Camera-type eye (tissue), 1 donor: ENCODE data around the gene ZNF225.

GRCh38 chr19:43665885-43666412 lies 4.0 kb downstream of the PLAUR start:
- RAMPAGE, long total RNA = no peak

DNA sequence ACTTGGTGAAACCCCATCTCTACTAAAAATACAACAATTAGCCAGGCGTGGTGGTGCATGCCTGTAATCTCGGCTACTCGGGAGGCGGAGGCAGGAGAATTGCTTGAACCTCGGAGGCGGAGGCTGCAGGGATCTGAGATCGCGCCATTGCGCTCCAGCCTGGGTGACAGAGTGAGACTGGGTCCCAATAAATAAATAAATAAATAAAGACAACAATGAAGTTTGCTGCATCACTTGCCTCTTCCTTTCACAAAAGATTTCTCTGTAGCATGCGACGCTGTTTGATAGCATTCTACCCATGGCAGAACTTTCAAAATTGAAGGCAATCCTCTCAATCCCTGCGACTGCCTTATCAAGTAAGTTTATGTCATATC lies 4.9 kb upstream of the IRGC start:
- RAMPAGE, long total RNA = no peak

- RAMPAGE, long total RNA = no peak
Measured at GRCh38 chr19:43970327-43970850, 13.6 kb upstream of the ZNF155 start.

DNA sequence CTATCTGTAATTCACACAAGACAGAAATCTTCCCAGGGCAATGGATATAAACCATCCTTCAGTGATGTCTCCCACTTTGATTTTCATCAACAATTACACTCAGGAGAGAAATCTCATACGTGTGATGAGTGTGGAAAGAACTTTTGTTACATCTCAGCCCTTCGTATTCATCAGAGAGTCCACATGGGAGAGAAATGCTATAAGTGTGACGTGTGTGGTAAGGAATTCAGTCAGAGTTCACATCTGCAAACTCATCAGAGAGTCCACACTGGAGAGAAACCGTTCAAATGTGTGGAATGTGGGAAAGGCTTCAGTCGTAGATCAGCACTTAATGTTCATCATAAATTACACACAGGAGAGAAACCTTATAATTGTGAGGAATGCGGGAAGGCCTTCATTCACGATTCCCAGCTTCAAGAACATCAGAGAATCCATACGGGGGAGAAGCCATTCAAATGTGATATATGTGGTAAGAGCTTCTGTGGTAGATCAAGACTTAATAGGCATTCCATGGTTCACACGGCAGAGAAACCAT lies 6.6 kb upstream of the ZNF225 start:
- RAMPAGE, long total RNA = no peak

GRCh38 chr19:44112732-44113904 lies at the start of gene ZNF225:
Gene ZNF225 (plus strand): TSS chr19:44113399.
- RAMPAGE, long total RNA = start-site peak on the plus strand at chr19:44113384-44113498, 35 reads

DNA sequence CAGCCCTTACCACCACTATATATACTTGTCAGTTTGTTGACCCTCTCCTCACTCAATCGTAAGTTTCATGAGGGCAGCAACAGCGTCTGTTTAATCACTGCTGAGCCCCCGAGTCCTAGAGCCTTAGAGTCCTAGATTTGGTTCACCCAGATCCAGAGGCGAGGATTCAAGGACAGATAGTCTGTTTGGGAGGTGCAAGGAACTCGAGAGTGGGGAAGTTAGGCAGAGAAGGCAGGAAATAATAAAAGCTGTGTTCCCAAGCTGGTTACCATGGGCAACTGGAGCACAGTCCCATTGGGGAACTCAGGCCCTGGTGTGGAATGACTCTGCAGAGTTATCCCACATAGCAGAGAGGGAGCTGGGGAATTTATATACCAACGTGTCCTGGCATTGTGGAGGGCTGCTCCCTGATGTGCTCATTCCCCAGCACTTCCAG lies 9.7 kb downstream of the IGSF23 start:
- RAMPAGE, long total RNA = no peak

DNA sequence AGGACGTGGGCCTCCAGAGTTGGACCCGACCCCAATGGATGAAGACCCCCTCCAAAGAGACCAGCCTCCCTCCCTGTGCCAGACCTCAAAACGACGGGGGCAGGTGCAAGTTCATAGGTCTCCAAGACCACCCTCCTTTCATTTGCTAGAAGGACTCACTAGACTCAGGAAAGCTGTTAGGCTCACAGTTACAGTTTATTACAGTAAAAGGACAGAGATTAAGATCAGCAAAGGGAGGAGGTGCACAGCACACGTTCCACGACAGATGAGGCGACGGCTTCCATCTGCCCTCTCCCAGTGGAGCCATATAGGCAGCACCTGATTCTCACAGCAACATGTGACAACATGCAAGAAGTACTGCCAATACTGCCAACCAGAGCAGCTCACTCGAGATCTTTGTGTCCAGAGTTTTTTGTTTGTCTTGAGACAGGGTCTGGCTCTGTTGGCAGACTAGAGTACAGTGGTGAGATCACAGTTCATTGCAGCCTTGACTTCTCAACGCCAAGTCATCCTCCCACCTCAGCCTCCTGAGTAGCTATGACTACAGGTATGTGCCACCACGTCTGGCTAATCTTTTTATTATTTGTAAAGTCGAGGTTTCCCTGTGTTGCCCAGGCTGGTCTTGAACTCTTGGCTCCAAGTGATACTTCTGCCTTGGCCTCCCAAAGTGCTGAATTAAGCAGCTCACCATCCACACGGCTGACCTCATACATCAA lies 9.3 kb upstream of the CEACAM19 start:
- RAMPAGE, long total RNA = no peak

GRCh38 chr19:44671563-44672157 lies 378 bp downstream of the CEACAM19 start:
- RAMPAGE, long total RNA = no peak

- RAMPAGE, long total RNA = no peak
Measured at GRCh38 chr19:44697188-44697860, 1.6 kb upstream of the CEACAM16 start.

- RAMPAGE, long total RNA = no peak
Measured at GRCh38 chr19:44726546-44727021, 21.9 kb upstream of the BCL3 start.

- RAMPAGE, long total RNA = no peak
Measured at GRCh38 chr19:44735093-44735364, 13.5 kb upstream of the BCL3 start.

DNA sequence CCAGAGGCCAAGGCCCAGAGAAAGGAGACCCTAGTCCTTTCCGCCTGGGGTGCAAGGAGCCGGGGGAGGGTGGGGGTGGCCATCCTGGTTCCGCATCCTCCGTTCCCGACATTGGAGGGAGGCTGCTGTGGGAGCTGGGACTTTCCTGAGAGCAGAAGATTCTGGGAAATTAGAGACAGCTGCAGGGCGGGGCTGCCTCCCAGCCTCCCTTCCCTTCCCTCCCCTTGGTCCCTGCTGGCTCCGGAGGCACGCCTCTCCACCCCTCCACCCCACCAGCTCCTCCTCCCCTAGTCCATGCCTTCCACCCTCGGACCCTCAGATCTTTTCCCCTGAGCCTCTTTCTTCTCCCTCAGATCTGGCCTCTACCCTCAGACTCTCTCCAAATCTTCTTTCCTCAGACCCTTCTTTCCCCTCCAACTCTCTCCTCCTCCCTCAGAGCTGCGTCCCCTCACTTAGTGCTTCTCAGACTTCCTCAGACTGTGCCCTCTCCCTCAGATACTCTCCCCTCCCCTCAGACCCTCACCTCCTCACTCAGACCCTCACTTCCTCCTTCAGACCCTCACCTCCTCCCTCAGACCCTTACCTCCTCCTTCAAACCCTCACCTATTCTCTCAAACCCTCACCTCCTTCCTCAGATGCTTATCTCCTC lies 3.1 kb upstream of the BCL3 start:
- RAMPAGE, long total RNA = no peak

DNA sequence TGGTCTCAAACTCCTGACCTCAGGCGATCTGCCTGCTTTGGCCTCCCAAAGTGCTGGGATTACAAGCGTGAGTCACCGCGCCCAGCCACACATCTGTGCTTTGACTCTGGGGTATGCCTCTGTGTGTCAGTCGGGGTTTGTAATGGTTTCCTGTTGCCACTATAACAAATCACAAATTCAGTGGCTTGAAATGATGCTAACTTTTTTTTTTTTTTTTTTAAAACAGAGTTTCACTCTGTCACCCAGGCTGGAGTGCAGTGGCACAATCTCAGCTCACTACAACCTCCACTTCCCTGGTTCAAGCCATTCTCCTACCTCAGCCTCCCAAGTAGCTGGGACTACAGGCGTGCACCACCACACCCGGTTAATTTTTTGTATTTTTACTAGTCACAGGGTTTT lies 12.5 kb downstream of the BCL3 start:
- RAMPAGE, long total RNA = no peak

DNA sequence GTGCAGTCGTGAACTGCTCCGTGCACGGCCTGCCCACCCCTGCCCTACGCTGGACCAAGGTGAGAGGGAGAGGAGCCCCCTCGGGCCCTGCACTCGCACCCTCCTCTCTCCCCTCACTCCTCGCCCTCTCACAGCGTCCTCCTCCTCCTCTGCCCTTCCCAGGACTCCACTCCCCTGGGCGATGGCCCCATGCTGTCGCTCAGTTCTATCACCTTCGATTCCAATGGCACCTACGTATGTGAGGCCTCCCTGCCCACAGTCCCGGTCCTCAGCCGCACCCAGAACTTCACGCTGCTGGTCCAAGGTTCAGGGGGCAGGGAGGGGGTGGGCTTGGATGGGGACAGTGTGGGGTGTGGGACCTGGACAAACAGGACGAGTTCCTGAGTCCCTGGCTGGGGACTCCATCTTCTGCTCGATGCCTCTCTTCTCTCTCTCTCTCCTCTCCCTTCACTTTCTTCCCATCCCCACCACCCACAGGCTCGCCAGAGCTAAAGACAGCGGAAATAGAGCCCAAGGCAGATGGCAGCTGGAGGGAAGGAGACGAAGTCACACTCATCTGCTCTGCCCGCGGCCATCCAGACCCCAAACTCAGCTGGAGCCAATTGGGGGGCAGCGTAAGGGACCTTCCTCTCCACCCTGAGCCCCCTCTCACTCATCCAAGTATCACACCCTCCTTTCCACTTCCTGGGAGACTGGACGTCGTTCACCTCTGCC lies 9.8 kb downstream of the BCAM start:
- RAMPAGE, long total RNA = no peak

DNA sequence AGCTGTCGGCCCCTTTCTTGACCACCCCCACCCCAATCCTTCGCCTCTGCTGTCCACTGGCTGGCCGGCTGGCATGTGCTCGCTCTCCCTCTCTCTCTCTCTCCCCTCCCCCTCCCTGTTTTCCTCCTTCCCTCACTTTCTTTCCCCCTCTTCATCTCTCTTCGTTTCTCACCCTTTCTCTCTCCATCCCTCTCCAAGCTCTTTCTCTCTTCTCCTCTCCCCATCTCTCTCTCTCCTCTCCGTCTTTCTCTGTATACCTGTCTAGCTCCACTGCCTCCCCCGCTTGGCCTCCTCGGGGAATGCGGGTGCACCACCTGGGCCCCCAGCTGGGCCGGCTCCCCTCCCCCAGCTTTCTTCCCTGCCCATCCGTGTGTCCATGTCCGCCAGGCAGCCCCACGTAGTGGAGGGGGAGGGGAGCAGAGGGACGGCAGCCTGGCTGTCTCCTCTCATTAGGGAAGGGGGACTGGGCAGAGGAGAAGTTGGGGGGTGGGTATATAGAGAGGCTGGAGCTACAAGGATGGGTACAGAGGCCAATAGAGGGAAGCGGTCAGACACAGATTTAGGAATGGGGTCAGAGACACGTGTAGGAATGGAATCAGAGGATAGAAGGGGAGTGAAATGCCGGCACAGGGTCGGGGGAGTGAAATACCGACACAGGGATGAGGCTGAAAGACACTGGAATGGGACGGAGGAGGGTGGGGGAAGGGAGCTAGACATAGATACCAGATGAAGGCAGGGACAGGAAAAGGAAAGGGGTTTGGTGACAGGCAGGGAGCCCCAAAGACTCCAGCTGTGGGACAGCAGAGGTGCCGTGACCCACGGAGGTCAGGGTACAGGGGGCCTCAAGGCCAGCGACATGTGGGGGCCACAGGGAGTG lies 2.7 kb downstream of the NECTIN2 start:
- RAMPAGE, long total RNA = no peak

GRCh38 chr19:45045611-45046453 lies 7.0 kb downstream of the CLASRP start:
- RAMPAGE, long total RNA = no peak

DNA sequence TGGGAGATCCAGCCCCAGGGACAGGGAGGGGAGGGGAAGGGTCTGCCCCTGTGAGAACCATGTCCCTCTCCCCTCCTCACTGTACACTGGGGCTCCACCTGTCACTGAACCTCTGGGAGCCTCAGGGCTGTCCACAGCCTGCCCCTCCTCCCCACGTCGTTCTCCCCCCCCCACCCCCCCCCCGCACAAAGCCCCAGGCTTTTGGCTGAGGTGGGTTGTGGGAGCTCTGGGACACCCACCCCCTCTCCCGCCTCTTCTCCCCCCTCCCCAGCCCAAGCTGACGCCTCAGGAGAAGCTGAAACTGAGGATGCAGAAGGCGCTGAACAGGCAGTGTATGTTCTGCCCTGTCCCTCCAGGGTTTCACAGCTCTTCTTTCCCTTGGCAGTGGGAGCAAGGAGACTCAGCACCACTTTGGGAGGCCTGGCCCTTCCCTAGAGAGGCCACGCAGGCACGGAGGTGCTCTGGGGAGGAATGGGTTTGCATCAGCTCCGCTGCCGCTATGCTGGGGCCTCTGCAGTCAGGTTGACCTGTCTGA lies 8.1 kb downstream of the ZNF296 start:
- RAMPAGE, long total RNA = no peak

GRCh38 chr19:45080132-45080756 lies 1.2 kb downstream of the GEMIN7 start:
- RAMPAGE, long total RNA = no peak

- RAMPAGE, long total RNA = no peak
Measured at GRCh38 chr19:45090718-45091336, 2.2 kb upstream of the PPP1R37 start.

DNA sequence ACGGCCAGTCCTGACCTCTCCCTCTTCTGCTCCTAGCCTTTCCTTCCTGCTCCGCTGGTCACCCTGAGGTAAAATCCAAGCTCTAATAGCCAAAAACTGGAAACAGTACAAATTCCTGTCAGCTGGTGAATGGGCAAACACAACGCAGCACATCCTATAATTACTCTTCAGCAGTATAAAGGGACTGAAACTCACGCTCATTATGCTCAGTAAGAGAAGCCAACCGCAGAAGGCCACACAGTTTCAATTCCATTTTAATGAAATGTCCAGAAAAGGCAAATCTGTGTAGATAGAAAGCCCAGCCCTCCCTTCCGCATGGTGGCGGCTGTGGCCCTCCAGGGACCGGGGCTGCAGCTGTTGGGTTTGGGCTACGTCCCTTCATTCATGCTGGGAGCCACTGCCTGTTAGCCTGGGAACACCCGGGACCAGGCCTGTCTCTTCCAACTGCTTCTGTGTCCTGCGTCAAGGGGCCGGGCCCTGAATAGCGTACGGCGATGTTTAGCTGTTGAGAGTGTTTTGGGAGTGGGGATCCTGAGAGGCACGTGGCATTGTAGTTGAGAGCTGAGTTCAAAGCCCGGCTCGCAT lies 23.5 kb downstream of the NKPD1 start:
- RAMPAGE, long total RNA = no peak